ENCODE data around the gene HDHD2.

GRCh38 chr18:46805912-46806439 is 49.1 kb upstream of the ST8SIA5 start:
- RRBS, result no CpG with 5 or more reads among the region's 2 CpGs

GRCh38 chr18:47031243-47031531 is 4.2 kb downstream of the ELOA2 start:
- RRBS, result no CpG with 5 or more reads among the region's 11 CpGs

GRCh38 chr18:47101626-47102347 is 48.5 kb downstream of the HDHD2 start:
- RRBS, result no CpG with 5 or more reads among the region's 10 CpGs

GRCh38 chr18:47150006-47151186 is at the start of gene HDHD2:
Gene HDHD2, minus strand, starts transcription at chr18:47150500.
- RRBS, result 2% methylated on average over 11 of the region's 82 CpGs

- RRBS, result no CpG with 5 or more reads among the region's 21 CpGs
These were observed 1.4 kb downstream of the IER3IP1 start for GRCh38 chr18:47174432-47175427.

- RRBS, result no CpG with 5 or more reads among the region's 7 CpGs
These were observed 51.0 kb downstream of the SMAD2 start for GRCh38 chr18:47879292-47880018.

DNA sequence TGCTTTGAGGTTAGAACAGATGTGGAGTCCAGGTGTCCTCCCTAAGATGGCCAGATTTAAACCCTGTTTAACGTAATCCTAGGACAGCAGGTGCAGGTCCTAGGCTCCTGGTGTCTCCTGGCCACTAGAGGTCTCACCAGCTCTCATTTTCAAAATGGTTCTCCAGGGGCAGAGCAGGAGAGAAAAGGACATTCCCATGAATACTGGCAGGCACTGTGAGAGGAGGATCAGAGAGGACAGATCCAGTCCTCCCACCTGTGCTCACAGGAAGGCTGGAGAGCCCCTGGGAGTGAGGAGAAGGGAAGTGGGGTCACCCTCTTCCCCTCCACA is 100.6 kb upstream of the SMAD2 start:
- RRBS, result no CpG with 5 or more reads among the region's 1 CpG

- RRBS, result no CpG with 5 or more reads among the region's 25 CpGs
These were observed 142.6 kb upstream of the SMAD2 start for GRCh38 chr18:48072720-48073763.

GRCh38 chr18:48300330-48300812 is 108.8 kb downstream of the ZBTB7C start:
- RRBS, result no CpG with 5 or more reads among the region's 4 CpGs

DNA sequence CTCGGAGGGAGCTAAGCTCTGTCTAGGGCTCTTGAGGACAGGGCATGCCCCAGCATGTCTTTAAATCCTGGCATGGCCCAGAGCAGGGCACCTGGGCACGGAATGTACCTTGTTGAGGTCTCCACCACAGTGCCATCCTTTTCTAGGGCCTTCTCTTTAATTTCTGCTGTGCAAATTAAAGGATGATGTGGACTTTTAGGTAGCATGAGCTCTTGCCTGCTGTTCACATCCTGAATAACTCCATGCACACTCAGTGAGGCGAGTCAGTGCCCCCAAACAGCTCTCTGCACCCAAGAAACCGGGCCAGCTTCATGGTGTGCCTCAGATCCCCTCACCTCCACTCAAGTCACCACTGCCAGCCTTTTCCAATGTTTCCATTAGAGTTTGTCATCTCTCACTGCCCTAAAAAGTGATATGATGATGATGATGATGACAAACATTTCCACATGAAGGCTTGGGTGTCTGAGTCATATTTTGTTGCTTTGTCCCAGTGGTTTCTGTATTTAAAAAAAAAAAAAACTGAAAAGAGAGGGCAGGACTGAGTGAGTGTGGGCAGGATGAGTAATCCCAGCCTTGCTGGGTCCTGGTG is 78.9 kb downstream of the ZBTB7C start:
- RRBS, result no CpG with 5 or more reads among the region's 4 CpGs

GRCh38 chr18:48407781-48408050 is 1.5 kb downstream of the ZBTB7C start:
- RRBS, result 47% methylated on average over 3 of the region's 10 CpGs

DNA sequence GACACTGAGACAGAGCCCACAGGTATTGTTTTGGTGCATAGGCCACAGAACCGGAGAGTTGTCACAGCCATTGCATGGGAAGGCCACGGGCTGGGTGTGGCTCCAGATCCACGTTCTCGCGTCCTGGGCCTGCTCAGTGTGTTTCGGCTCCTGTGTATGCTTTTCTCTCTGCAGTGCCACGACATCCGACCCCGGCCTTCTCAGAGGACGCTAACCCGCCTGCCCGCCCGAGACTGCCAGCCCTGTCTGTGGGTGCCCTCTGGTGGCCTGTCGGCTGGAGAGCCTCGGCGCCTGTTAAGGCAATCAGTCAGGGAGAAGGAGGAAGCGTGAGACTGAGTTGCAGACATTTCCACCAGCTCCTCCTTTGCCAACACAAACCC is 37.3 kb upstream of the ZBTB7C start:
- RRBS, result no CpG with 5 or more reads among the region's 17 CpGs

GRCh38 chr18:48452755-48453361 is 43.7 kb upstream of the ZBTB7C start:
- RRBS, result no CpG with 5 or more reads among the region's 5 CpGs

DNA sequence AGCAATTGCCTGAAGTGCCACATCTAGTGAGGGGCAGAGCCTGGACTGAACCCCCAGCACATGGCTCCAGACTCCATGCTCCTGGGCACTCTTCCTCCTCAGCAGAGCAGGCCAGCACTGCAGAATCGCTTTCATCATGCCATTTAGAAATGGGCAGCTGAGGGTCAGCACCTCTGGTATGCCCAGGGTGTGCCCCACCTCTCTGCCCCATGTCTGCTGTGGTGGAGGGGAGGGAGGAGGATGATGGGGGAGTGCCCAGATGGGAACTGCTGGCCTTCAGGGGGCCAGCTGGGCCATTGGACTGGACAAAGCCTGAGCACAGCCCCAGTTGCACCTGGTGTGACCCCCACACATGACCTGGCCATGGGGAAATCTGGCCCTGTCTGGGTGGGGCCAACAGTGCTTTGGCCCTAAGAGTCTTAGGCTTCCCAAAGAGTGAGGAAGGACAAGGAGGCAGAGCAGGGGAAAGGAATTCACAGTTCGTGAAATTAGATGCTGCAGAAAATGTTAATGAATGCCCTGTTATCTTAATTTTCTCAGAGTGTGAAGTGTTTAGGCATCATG is 44.1 kb downstream of the CTIF start:
- RRBS, result no CpG with 5 or more reads among the region's 2 CpGs

DNA sequence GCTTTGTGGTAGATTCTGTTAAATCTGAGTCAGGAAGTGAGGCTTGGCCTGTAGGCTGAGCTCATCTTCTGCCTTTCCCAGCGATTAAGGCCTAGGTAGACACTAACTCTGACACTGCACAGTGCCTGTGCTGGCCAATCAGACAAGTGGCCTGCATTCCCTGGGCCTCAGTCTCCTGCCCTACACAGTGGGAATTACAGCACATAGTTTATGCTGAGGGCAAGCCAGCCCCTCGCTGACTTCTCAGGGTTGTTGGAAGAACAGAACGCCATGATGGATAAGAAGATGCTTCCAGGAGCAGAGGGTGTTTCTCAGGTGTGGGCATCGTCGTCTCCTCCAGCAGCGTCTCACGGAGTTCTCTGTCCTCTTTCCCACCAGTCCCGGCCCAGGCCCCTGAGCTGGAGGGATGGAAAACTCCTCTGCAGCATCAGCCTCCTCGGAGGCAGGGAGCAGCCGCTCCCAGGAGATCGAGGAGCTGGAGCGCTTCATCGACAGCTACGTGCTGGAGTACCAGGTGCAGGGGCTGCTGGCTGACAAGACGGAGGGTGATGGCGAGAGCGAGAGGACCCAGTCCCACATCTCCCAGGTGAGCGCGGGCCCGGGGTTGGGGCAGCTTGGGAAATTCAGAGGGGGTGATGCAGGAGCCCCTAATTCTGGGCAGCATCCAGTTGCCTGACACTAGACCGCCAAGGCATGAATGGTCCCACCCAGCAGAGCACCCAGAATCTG is 80.5 kb downstream of the CTIF start:
- RRBS, result no CpG with 5 or more reads among the region's 21 CpGs

GRCh38 chr18:48666424-48667206 is 127.8 kb downstream of the CTIF start:
- RRBS, result no CpG with 5 or more reads among the region's 7 CpGs

GRCh38 chr18:48742803-48743511 is 204.1 kb downstream of the CTIF start:
- RRBS, result 80% methylated on average over 2 of the region's 11 CpGs

GRCh38 chr18:48782041-48783177 is 168.4 kb downstream of the SMAD7 start:
- RRBS, result 94% methylated on average over 4 of the region's 15 CpGs

- RRBS, result no CpG with 5 or more reads among the region's 11 CpGs
These were observed 116.9 kb downstream of the SMAD7 start for GRCh38 chr18:48833837-48834370.

- RRBS, result 96% methylated on average over 2 of the region's 47 CpGs
These were observed 90.8 kb downstream of the SMAD7 start for GRCh38 chr18:48859639-48860784.

Measured in GM19240 (cell line).